ENCODE data around the gene SV2A.

DNA sequence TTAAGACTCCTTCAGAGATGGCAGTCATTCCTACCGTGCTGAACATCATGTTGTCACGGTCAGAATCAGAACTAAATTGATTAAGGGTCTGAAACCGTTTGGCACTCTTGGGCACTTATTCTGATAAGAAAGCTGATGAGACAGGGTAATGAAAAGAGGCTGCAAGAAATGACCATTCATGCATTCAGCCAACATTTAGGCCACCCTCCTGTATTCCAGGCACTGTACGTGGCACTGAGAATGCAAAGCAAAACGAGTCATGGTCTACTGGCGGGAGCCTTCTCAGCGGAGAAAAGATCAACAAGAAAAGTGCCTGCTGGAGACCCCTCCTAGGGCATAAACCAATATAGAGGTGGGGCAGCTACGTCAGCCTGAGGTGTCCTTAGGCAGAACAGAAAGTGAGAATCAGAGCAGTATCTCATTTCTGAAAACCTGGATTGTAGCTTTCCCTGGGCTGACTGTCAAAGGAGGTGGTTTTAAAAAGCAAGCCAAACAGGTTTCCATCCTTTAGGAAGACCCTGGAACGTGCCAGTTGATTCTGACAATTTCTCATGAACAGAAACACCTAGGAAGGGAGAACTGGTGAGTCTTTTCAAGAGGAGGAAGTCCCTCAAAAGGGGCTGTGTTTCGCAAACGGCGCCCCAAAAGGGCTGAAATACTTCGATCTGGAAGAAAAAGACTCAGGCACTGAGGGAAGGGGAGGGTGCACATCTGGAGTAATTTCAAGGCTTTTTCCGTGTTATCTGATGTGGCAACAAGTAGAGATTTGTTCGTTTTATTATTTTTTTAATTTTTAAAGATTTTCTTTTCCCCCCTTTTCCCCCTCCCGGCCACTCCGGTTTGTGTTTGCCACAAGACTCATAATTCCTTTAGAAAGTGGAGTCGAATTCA lies 22.4 kb downstream of the PPIAL4C start:
- RRBS = no CpG with 5 or more reads among the region's 18 CpGs

DNA sequence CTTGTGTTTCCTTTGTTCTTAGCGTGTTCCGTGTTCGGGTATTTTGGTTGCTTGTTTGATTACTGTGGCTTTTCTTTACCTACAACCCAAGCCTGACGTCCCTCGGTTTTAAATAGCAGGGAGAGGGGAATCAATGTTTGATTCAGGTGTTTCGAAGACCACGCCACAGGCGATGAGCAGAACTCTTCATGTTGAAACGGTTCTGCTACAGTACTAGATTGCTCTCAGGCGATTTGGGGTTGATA lies 24.8 kb downstream of the PPIAL4C start:
- RRBS = no CpG with 5 or more reads among the region's 10 CpGs

GRCh38 chr1:149665517-149665930 lies 81.9 kb downstream of the PPIAL4C start:
- RRBS = no CpG with 5 or more reads among the region's 2 CpGs

DNA sequence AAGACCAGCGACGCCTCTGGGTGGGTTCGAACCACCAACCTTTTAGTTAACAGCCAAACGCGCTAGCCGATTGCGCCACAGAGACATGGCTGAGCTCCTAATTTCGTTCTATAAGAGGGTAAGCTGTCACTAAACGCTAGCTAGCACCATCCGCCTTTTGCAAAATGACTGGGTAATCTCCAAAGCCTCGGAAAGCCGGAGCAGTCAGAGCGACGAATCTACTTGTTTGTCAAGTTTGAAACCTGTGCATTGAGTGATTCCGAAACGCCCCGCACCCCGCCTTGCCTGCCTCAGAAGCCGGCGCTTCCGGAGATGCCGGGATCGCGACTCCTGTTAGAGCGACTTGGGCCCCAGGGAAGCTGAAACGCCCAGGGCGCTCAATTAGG lies 42.3 kb upstream of the FCGR1A start:
- RRBS = 20% methylated on average over 4 of the region's 27 CpGs

DNA sequence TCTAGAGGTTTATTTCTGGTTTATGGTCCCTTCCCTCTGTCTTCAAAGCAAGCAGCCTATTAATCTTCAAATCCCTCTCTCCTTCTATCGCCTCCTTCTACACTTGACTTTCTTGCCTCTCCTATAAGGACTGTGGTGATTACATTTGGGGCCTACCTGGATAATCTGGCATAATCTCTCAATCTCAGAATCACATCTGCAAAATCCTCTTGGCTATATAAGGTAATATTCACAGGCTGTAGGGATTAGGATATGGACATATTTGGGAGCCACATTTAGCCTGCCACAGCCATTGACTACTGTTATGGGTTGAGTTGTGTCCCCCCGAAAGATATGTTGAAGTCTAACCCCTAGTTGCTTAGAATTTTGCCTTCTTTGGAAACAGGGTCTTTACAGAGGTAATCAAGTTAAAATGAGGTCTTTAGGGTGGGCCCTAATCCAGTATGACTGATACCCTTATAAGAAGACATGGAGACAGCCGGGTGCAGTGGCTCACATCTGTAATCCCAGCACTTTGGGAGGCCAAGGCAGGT lies 3.7 kb upstream of the H2AC19 start:
- RRBS = no CpG with 5 or more reads among the region's 3 CpGs

DNA sequence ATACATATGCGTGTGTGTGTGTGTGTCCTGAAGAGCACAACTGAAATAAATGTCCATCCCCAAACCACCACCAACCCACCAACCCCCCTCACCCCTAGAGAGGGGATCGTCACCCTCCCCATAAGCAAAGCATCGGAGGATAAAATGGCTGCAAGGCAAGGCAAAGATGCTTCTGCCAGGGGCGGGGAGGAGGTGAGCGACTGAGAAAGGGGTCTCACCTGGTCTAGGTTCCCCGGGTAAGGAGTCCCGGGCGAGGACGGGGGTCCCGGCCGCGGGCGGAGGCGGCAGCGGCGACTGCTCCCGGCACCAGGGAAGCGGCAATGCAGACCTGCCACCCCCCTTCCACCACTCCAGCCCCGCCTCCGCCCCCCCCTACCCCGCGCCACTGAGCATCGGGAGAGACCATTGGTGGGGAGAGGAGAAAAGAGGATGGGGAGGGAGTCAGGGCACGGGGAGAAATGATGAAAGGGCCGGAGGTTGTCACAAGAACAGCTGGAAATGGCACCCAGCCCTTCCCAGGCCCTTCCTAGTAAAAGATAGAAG lies at the start of gene SV2A:
TSS of gene SV2A (minus strand) at position 324 of the 543 bp plus-strand sequence.
- RRBS = 3% methylated on average over 8 of the region's 25 CpGs

- RRBS = no CpG with 5 or more reads among the region's 15 CpGs
Observed at GRCh38 chr1:149931179-149931988, 3.8 kb upstream of the SF3B4 start.

GRCh38 chr1:149932481-149932788 lies 4.2 kb downstream of the MTMR11 start:
- RRBS = no CpG with 5 or more reads among the region's 6 CpGs

DNA sequence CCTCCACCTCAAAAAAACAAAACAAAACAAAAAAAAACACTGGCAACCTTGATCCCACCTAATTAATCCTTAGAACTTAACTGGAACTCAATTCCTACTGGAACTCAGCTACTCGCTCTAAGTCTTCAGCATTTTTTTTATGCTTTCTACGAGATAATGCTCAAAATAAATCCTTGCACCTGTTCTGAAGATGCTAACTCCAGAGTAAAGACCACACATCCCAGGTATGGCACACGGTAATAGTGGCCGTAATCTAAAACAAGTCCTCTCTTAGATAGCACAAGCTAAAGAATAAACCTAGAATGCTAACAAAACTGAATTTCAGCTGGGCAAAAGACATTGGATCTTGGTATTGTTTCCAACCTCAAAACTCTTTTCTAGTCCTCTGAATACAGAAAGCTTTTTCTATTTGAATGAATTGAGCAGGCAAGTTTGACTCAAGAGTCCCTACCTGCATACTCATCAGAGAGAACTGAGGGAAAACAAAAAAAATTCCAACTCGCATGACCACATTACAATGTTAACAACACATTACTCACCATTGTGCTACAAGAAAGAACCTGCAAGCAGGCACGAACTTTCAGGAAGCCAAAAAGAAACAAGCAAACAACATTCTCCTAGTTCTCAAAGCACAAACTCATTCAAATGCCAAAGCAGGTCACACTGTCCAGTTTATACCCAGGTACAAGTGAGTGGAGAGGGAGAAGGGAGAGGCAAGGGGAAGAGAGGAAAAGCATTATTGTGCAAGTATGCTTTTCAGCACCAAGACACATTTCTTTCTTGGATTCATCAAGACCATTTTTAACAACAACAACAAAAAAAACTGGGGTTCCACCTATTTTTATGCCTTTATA lies 14.7 kb downstream of the OTUD7B start:
- RRBS = no CpG with 5 or more reads among the region's 6 CpGs

- RRBS = no CpG with 5 or more reads among the region's 2 CpGs
Observed at GRCh38 chr1:150066569-150066854, 1.1 kb upstream of the VPS45 start.

GRCh38 chr1:150106261-150106921 lies 38.8 kb downstream of the VPS45 start:
- RRBS = no CpG with 5 or more reads among the region's 7 CpGs

- RRBS = no CpG with 5 or more reads among the region's 11 CpGs
Observed at GRCh38 chr1:150182188-150182763, 32.6 kb downstream of the PLEKHO1 start.

DNA sequence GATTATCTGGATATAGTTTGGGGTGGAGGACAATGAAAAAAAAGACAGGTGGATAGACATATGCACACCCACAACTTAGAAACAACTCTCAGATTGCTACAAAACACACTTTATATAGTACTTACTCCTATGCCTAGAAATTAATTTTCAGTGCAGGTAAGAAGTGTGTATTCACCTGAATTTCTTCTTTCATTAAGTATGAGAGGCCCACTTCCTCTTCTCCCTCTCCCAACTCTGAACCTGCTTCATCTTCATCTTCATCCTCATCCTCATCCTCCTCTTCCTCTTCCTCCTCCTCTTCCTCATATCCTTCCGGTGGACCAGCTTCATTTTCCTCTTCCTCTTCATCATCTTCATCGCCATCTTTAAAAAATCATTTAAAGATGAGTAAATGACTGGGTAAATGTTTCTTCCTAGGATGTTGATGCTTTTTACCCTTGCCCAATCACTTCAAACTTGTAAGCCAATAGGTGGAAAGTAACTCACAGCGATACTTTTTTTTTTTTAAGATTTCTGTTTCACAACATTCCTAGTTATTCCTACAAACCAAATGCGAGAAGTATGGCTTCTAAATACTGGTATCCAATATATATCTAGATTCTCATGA lies 9.4 kb downstream of the ANP32E start:
- RRBS = no CpG with 5 or more reads among the region's 4 CpGs

DNA sequence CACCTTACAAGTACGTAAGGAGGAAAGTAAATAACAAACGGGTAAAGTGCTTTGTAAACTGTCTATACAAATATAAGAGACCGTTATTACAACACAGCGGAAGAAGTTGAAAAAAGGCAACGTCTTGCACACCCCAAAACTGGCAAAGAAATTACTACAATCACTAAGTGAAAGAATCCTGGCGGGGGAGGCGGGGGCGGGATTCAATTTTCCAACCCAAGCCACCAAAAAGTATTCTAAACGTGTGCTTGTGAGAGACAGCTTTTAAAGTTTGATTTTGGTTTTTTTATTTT lies 1.9 kb downstream of the ANP32E start:
- RRBS = no CpG with 5 or more reads among the region's 9 CpGs

- RRBS = no CpG with 5 or more reads among the region's 7 CpGs
Observed at GRCh38 chr1:150280083-150280865, 2.1 kb upstream of the CIART start.

GRCh38 chr1:150310053-150310630 lies 11.2 kb upstream of the PRPF3 start:
- RRBS = no CpG with 5 or more reads among the region's 15 CpGs

DNA sequence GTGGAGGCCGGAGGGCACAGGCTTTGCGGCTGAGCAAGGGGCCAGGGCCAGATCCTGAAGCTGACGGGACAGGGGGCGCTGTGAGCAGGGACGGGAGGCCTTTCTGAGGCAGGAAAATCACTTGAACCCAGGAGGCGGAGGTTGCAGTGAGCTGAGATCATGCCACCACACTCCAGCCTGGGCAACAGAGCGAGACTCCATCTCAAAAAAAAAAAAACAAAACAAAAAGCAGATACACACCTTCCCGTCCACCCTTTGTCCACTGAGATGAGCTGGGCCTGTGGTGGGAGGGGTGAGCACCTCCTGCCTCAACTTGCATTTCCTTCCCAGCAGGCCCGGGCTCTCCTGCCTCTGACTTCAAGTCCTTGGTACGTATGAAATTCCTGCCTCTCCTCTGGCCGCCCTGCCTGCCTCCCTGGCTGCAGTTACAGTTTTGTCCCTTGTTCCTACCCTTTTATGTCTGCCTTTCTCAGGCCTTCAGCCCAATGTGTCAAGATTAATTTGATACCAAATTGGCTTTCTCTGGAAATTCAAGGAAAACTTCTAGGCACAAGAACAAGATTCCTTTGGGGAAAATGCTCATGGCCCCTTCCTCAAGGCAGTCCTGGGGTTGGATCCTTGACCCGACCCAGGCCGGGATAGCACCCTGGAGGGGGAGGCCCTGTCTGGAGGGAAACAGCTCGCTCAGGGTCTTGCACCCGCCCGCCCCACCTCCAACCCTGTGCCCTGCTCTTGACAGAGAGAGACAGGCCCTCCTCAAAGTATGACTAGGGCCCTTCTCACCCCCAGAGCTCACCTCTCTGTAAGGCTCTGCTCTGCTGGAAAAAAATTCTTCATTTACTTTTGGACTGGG lies 11.2 kb upstream of the ADAMTSL4 start:
- RRBS = no CpG with 5 or more reads among the region's 16 CpGs

GRCh38 chr1:150576665-150577559 lies 2.5 kb downstream of the MCL1 start:
- RRBS = no CpG with 5 or more reads among the region's 3 CpGs

- RRBS = no CpG with 5 or more reads among the region's 5 CpGs
Observed at GRCh38 chr1:150764495-150765221, 920 bp downstream of the CTSS start.